Esophagus muscularis mucosa (tissue), 4 donors: Measurements from ENCODE around the genes RNF213 and ENDOV.

- PRO-cap: bidirectional peak, plus-strand start at chr17:80260852, minus-strand start at chr17:80260466; unidirectional peak, plus-strand start at chr17:80261041; unidirectional peak, plus-strand start at chr17:80261102; bidirectional peak, plus-strand start at chr17:80261631, minus-strand start at chr17:80261562
- RAMPAGE, long total RNA, 4 experiments: start-site peak on the plus strand in 4 of 4 experiments, at chr17:80260825-80260876 at its widest, 194 to 951 reads per replicate
These were observed at the start of gene RNF213 for GRCh38 chr17:80260723-80261757. Gene RNF213, plus strand, starts transcription at chr17:80260852.

DNA sequence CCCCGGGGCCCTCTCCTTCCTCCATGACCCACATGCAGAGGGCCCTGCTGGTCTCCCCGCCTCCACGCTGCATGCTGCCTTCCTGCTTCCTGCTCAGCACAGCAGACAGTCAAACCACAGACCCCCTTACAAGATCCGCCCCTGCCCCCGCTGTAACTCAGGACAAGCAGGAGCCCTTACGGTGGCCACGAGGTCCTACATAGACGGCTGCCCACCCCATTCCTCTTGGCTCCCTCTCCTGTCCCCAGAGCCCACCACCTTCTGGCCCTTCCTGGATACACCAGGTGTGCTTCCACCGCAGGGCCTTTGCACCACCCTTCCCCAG, 3.9 kb downstream of the RNF213 start:
- PRO-cap: no peak
- RAMPAGE, long total RNA, 4 experiments: no peak in any of the 4 experiments

- PRO-cap: no peak
- RAMPAGE, long total RNA, 4 experiments: no peak in any of the 4 experiments
These were observed 9.6 kb downstream of the RNF213 start for GRCh38 chr17:80270208-80270635.

DNA sequence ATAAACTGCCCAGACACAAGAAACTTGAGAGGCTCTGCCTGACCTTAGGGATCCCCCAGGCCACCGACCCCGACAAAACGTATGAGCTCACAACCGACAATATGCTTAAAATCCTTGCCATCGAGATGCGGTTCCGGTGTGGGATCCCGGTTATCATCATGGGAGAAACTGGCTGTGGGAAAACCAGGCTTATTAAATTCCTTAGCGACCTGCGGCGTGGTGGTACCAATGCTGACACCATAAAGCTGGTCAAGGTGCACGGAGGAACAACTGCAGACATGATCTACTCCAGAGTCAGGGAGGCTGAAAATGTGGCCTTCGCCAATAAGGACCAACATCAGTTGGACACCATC, 69.6 kb upstream of the ENDOV start:
- PRO-cap: no peak
- RAMPAGE, long total RNA, 4 experiments: no peak in any of the 4 experiments

- PRO-cap: bidirectional peak, plus-strand start at chr17:80415167, minus-strand start at chr17:80415071; bidirectional peak, plus-strand start at chr17:80415446, minus-strand start at chr17:80415379
- RAMPAGE, long total RNA, 4 experiments: start-site peak on the plus strand in 4 of 4 experiments, at chr17:80415164-80415492 at its widest, 21 to 41 reads per replicate; start-site peak on the minus strand in 3 of 4 experiments, at chr17:80415022-80415452 at its widest, 11 to 19 reads per replicate
These were observed at the start of gene ENDOV for GRCh38 chr17:80414932-80415818. Gene ENDOV, plus strand, starts transcription at chr17:80415167.

DNA sequence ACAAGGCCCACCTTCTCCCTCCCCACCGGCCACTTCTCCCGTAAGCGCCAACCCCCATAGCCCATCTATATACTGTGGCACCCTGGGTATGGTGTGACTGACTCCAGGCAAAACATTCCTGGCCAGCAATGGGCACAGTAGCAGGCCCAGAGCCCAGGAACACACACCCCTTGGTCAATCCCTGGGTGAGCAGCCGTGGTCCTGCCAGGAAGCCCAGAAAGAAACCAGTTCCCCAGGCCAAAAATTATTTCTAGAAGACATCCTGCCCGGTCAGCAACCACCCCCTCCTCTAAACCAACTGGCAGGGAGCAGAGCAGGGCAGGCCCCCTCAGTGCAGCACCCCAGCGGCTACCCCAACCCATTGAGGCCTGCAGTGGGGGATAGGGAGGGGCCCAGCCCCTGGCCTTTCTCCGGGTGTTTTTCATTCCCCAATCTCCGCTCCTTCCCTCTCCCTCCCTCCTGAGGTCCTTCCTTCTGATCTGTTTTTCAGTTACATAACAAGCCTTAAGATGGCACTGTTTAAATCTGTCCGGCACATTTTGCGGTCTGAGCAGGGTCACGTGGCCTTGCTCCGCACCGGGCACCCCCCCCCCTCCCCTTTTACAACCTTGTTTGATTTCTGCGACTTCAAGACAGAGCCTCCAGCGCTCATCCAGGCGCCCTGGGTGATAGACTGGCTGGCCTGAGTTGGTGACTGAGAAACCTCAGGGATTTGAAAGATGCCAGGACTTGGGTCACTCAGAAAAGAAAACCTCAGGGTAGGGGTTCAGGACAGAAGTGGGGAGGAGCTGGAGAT, 2.0 kb downstream of the NPTX1 start:
- PRO-cap: no peak
- RAMPAGE, long total RNA, 4 experiments: no peak in any of the 4 experiments

GRCh38 chr17:80498130-80498801, 21.9 kb upstream of the NPTX1 start:
- PRO-cap: no peak
- RAMPAGE, long total RNA, 4 experiments: no peak in any of the 4 experiments

GRCh38 chr17:80560181-80560707, 15.6 kb downstream of the RPTOR start:
- PRO-cap: no peak
- RAMPAGE, long total RNA, 4 experiments: no peak in any of the 4 experiments

DNA sequence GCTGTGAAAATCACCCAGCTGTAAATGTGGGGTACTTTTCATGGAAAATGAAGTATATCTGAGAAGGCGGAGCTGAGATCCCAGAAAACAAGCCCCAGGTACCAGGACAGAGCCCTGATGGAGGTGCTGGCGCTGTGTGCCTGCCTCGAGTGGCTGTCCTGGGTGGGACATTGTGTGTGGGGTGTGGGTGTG, 55.6 kb downstream of the RPTOR start:
- PRO-cap: no peak
- RAMPAGE, long total RNA, 4 experiments: no peak in any of the 4 experiments

DNA sequence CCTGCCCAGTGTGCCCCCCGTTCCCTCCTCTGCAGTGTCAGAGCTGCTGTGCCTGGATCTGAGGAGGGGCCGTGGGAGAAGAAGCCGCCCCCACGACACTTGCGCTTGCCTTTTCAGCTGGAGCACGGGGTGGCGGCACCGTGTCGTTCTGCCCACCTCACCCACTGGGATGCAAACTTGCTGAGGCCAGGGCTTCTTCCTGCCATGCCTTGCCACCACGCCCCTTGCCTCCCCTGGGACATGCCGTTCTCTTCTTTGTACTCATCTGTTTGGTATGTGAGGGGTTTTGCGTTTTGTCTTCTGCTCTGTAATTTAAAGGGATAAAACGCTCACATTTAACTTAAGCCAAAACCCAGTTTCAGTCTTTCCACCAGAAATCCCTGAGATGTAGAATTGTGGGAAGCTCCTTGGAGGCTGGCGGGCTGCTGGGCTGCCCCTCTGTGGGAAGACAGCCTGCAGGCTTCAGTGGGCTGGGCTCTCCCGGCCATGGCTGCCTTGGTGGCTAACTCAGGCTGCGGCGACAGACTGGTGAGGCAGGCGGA, 180.2 kb downstream of the RPTOR start:
- PRO-cap: unidirectional peak, minus-strand start at position 166 of the sequence
- RAMPAGE, long total RNA, 4 experiments: no peak in any of the 4 experiments

DNA sequence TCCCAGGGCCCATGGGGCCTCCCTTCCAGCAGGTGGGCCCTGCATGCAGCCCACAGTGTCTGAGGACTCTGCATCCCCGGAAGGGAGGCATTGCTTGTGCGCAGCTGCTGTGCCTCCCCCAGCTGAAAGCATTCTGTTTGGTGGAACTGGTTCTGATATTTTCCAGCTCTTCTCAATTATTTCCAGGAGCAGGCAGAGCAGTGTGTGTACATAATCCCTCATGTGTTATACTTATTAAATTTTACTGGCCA, 207.6 kb downstream of the RPTOR start:
- PRO-cap: no peak
- RAMPAGE, long total RNA, 4 experiments: no peak in any of the 4 experiments

DNA sequence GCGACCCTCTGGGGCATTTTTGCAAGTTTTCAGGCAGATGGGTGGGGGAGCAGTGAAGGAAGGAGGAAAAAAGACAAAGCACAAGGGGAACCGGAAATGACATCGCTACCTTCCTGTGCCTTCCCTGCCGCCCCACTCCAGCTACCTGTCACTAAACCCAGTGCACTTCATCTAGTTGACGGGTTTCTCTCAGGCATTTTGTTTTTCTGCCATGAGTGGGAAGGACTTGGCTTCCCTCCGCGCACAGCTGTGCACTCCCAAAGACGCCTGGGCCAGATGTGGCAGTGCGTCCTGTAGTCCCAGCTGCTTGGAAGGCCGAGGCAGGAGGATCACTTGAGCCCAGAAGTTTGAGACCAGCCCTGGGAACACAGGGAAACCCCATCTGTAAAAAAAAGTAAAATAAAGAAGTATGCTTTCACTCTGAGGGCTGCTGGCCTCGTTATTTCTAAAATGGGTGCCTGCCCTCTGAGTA, 214.2 kb downstream of the RPTOR start:
- PRO-cap: no peak
- RAMPAGE, long total RNA, 4 experiments: no peak in any of the 4 experiments

DNA sequence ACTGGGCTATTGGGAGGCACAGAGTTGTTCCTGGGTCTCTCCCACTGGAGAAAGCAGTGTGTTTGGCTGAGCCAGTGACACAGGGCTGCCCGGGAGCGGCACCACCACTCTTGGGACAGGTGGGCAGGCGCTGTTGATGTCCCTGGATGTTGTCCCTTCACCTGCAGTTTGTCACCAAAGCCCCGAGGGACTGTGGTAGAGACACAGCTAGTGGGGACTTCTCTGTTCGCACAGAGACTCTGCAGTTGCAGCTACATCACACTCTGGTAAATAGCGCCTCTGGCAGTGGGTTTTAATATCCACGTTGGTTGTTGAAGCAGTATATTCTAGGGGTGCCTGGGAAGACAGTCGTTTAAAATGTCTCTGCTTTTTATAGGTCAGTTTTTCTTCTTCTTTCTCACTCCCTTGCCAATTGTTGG, 218.6 kb upstream of the CHMP6 start:
- PRO-cap: no peak
- RAMPAGE, long total RNA, 4 experiments: no peak in any of the 4 experiments

- PRO-cap: bidirectional peak, plus-strand start at chr17:80833409, minus-strand start at chr17:80833218
- RAMPAGE, long total RNA, 4 experiments: no peak in any of the 4 experiments
These were observed 158.6 kb upstream of the CHMP6 start for GRCh38 chr17:80832878-80833662.

- PRO-cap: bidirectional peak, plus-strand start at chr17:80959925, minus-strand start at chr17:80959638
- RAMPAGE, long total RNA, 4 experiments: start-site peak on the plus strand in 3 of 4 experiments, at chr17:80959874-80959949 at its widest, 45 to 76 reads per replicate
These were observed 32.1 kb upstream of the CHMP6 start for GRCh38 chr17:80959235-80960182.

DNA sequence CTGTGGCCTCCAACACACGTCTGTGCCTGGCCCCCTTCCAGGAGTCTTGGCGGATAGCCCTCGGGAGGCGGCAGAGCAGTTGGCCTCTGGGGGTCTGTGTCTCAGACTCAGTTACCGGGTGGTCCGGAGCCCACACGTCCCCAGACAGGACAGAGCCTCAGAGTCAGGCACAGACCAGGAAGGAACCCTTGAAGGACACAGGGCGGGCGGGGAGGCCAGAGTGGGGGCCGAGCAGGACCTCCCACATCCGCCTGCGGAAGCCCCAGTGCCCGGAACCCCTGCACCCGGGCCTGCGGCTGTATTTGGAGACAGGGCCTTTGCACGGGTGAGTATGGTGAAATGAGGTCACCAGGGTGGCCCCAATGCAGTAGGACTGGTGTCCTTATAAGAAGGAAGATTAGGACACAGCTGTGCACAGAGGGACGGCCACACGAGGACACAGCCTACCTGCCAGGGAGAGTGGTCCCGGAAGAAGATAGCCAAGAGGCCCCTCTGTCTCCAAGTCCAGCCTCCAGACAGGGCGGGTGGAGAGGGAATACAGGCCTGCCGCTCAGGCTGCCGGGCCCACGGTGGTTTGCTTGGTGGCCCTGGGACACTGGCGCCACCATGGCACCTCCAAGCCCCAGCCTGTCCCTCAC, 22.3 kb upstream of the CHMP6 start:
- PRO-cap: bidirectional peak, plus-strand start at position 415 of the sequence, minus-strand start at position 186 of the sequence
- RAMPAGE, long total RNA, 4 experiments: no peak in any of the 4 experiments

DNA sequence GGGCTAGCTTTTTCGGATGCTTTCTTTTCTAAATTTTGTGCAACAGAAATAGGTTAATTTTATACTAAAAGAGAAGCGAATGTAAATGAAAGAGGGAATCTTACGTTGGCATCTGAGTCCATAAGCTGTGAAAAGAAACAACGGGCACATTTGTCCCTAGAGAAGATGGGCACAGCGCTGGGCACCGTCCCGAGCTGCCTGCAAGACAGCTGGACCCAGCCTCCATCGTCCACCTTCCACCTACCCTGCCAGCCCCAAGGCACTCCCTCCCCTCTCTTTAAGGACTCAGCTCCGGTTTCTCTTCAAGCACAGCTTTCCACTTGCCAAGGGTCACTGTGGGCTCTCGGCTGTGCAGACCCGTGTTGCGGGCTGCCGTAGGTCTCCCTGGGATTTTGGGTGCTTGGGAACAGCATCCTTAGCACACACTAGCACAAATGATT, 1.2 kb downstream of the CHMP6 start:
- PRO-cap: no peak
- RAMPAGE, long total RNA, 4 experiments: no peak in any of the 4 experiments

DNA sequence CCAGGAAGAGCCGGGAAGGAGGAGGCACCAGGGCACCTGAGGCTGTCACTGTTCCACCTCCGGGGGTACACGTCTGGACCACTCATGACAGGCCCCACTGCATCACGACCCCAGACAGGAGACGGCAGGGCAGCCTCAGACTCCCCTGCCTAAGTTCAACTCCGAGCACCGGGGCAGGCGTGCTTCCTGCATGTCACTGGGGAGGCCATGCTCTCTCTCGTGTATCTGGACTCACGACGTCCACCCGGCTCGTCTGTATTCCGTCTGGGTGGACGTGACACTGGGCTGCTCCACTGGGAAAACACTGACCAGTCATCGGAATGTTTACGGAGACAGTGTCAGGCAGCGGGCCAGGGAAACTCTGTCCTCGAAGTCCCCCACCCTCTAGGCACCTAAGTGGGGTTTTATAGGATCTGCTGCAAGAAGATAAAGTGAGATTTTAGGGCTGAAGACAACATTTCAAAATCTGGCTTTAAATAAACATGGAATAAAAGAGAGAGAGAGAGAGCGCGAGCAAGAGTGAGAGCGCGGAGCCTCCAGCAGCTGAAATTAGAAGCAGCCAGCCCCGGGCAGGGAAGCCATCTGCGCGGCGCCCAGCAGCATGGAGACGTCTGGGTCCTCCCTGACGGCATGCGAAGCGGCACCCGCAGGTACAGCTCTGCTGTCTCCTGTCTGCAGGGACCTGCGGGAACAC, 8.2 kb upstream of the BAIAP2 start:
- PRO-cap: no peak
- RAMPAGE, long total RNA, 4 experiments: no peak in any of the 4 experiments

DNA sequence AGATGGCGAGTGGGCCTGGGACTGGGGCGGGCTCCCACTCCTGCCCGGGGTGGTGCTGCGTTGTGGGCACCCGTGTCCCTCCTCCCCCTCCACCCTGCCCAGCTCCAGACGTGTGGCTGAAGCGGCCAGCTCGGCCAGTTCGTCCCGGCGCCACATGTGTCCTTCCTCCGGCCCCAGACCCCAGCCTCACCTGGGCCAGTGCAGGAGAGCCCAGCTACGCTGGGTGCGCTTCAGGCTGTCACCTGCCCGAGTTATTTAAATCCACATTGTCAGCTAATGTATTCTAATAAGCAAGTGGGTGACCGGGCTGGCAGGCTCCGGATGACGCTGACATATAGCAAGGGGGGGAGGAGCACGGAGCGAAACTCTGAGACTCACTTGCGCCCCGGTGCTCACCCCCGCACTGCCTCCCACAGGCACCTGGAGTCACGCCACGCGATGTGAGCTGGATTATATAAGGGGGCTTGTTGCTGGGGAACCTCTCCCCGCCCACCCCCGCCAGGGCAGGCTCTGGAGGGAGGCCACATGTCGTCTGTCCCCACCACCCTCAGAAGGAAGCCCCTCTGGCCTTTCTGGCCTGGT, 7.2 kb upstream of the BAIAP2 start:
- PRO-cap: no peak
- RAMPAGE, long total RNA, 4 experiments: no peak in any of the 4 experiments

DNA sequence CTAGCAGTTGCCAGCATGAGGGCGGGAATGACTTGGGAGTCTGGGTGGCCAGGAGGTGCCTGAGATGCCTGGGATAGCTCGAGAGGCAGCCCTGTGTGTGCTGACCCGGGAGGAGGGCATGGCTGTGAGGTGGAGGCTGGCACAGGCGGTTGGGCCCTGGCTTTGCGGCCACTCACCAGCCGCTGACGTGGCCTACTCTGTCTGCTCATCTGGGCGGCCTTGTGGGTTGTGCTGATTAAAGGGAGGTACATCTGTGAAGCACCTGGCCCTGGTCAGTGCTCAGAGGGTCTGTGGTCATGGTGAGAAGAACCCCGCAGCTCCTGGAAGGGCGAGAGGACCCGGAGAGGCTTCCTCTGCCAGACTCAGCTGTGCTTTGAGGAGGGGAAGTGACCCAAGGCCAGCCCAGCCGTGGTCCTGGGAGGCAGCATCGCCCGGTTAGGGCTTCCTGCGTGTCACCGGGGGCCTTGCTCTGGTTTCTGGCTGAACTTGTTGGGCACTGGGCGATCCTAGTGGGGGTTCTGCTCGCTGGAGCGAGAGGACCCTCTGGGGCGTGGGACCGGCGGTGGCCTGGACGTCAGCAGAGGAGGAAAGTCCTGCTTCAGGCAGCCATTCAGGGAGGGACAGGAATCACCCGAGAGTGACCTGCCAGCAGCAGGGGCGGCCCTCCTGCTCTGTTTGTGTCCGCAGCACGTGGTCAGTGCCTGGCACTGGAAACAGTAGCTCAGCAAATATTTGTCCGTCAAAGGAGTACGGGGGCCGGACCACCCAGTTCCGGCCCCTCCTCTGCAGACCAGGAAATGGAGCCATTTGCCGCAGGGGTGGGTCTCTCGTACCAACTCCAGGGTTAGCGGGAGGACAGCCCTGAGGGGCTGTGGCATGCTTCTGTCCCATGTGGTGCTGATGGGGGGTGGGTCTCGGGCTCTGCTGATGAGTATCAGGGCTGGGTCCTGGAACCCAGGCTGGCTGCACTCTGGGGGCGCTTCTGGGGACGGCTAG, 48.1 kb downstream of the BAIAP2 start:
- PRO-cap: no peak
- RAMPAGE, long total RNA, 4 experiments: no peak in any of the 4 experiments